LNCaP clone FGC (cell line): ENCODE results near the gene EXOC1.

- RRBS, 2 experiments = no CpG with 5 or more reads among the region's 15 CpGs
Measured at GRCh38 chr4:54659471-54660218, 1.9 kb downstream of the KIT start.

GRCh38 chr4:55069065-55069669 lies 56.2 kb downstream of the KDR start:
- RRBS, 2 experiments = no CpG with 5 or more reads among the region's 6 CpGs

DNA sequence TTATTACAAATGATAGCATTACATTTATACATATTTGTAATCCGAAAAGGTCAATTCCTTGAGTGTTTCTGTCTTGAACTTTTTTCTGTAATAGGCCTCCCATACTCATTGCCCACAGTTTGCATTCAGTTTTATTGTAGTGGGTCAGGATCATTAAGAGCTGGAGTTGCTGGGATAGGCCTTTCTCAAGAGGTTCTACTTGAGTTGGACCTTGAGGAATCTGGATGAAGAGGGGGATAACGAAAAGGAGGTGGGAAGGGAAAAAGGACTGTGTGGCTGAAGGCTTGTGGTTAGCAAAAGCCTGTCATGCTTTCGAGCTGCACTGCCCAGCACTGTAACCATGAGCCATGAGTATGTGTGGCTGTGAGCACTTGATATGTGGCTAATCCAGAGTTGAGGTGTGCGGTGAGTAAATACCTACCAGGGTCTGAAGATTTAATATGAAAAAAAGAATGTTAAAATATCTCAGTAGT lies 11.3 kb downstream of the TMEM165 start:
- RRBS, 2 experiments = no CpG with 5 or more reads among the region's 4 CpGs

DNA sequence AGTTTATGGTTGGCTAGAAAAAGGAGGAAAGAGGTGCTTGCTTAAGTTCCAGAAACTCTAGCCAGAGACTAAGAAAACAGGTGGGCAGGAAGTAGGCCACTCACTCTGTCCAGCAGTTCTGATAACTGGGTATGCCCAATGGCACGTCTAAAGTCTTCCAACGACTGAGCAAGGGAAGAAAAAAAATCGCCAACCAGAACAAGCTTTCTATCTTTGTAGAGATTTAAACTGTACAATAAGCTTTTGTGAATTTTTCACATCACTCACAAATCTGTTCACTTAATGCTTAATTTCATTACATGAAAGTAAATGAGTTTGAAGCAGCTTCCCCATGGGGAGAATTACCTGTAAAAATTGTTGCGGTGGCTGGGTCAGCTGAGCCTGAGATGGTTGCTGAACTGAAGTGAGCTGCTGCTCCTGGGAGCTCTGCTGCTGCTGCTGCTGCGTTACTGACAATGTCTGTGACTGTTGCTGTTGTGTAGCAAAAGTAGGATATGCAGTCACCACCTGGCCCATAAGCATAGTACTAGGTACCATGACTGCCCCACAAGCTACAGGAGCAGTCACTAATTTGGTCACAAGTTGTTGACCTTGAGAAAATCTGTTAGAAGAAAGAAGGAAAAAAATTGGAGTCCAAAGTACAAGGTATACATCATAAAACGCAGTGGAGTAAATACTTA lies 42.3 kb downstream of the TMEM165 start:
- RRBS, 2 experiments = no CpG with 5 or more reads among the region's 6 CpGs

DNA sequence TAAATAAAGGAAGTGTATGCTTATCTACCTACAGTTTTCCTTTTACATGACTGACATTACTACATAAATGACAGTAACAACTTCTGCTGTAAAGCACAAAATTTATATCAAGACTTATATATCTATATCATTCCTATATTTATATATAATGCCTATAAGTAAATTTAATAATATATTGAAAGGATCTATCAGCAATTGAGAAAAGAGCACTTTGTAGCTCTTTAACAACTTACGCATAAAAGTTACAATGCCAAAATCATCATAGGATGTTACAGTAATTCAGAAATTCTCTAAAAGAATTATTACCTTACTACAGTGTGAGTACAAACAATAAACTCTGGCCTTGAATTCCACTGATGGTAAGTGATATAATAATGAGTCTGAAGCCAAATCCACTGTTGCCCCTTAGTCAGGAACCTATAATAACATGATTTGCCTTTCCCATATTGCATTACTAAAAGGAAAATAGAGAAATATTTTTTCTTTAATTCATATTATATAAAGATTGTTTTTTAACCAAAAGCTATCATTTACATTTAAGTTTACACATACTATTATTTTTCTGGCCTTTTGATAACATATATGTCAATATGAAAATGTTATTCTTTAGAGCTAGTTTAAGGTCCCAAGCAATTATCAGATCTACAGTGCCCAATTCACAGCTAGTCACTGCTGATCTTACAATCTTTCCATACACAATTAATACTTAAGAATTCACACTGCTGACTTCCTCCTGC lies 57.8 kb downstream of the TMEM165 start:
- RRBS, 2 experiments = no CpG with 5 or more reads among the region's 1 CpG

DNA sequence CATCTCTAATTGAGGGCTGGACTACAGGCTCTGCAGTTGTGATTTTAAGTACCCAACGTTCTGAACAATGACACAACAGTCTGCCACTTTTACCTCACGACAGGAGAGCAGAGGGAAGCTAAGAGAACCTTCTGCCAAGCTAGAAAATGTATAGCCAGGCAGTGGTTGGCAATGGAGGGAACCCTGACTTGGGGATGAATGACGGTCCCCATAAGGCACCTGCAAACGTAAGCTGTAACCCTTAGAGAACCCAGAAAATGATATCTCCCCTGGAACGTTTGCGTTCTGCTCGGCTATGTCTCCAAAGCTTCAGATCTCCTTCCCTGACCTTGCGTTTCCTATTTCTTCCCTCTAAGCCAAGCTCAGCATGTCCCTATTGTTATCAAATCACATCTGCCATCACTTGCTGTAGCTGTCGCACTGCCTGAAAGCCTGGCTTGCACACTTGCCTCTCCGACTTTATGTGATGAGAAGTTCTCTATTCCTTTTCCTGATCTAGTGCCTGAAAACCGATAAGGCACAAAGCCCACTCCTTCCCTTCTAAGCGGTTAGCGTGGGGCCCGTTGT lies 1.0 kb downstream of the NMU start:
- RRBS, 2 experiments = no CpG with 5 or more reads among the region's 14 CpGs

DNA sequence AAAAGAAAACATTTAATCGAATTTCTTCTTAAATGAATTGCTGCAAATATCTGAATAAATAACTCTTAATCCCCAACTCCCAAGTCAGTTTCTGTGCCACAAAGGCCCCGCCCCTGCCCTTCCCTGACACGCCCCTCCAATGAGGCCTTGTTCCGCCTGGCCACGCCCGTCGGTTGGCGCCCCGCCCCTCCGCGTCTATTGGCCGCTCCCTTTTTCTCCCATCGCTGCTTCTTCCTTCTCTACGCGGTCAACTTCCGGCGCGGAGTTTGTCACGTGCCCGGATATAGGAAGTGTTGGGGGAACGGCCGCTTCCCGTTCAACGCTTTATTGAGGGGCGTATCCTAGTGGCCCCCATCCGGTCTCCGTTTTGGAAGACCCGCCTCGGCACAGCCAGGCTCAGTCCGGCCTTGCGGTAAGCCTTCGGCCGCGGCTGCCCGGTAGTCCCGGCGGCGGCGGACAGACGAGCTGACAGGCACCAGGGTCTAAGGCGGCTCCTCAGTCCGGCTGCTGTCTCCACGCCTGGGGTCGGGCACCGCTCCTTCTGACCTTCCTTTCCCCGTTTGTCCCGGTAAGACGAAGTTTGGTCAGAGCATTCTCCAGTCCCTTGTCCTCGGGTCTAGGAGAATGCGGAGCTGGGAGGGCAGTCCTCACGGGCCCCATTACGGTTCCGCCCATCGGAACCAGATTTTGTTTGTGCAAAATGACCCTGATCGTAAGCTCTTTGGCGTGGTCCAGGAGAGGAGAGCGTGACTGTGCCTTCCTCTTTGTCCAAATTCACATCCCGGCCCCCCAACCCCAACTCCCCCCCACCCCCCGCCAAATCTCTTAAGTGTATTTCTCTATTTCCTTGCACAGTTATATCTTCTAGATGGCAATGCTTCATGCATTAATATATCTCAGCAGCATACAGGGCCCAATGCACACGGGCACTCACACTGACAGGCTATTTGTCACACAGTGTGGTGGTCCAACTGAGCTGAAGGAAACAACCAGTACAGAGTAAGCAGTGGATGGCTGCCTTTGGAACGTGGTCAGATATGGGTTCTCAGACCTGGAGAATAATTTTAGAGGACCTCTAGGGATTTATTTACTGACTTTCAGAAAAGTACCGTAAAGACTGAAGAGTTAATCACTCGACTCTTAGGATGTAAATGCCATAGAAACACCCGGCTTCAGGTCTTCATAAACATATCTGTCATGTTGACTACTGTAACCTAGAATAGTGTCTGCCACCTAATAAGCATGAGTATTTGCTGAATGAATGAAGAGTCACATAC lies at the start of gene EXOC1:
Gene EXOC1, plus strand, starts transcription at position 263 of the 1,277 bp plus-strand sequence.
- RRBS, 2 experiments = under 1 to 2% methylated on average over 21 of the region's 64 CpGs

- RRBS, 2 experiments = no CpG with 5 or more reads among the region's 10 CpGs
Measured at GRCh38 chr4:55947272-55948361, 1.1 kb upstream of the CEP135 start.

- RRBS, 2 experiments = no CpG with 5 or more reads among the region's 1 CpG
Measured at GRCh38 chr4:56218273-56218591, 169.1 kb downstream of the AASDH start.

- RRBS, 2 experiments = no CpG with 5 or more reads among the region's 4 CpGs
Measured at GRCh38 chr4:56253651-56254301, 133.5 kb downstream of the AASDH start.

GRCh38 chr4:56313978-56314562 lies 73.2 kb downstream of the AASDH start:
- RRBS, 2 experiments = no CpG with 5 or more reads among the region's 40 CpGs

DNA sequence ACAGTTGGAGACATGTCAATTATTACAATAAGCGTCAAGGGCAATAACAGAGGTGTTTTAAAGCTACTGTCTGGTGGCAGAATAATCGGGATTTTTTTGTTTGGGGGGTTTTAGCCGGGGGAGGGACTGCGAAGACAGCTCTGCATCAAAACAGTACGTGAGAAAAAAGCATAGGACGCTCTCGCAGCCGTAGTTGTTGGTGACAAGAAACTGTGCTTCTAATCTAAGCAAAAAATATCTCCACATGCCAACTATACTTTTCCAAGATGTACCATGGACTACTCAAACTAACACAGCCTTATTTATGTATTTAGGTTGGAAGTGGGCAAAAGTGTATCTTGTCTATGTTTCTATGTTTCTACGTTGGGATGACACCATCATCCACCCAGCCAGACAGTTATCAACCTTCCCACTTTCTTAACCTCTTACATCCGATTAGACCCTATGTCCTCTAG lies 824 bp upstream of the AASDH start:
- RRBS, 2 experiments = no CpG with 5 or more reads among the region's 10 CpGs

DNA sequence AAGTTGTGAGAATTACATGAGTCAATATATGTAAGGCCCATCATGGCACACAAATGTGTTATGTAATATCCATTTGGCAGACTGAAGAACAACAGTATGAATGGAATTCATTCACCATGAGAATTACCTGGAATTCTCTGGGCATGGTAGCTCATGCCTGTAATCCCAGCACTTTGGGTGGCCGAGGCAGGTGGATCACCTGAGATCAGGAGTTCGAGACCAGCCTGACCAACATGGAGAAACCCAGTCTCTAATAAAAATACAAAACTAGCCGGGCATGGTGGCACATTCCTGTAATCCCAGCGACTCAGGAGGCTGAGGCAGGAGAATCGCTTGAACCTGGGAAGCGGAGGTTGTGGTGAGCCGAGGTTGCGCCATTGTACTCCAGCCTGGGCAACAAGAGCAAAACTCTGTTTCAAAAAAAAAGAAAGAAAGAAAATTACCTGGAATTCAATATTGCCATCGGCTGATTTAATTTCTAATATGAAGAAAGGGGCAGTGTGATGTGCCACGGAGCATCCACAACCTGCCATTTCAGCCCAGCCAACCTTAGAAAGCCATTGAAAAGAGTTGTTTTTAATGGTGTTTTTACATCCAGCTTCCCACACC lies 4.7 kb upstream of the SRP72 start:
- RRBS, 2 experiments = no CpG with 5 or more reads among the region's 10 CpGs

DNA sequence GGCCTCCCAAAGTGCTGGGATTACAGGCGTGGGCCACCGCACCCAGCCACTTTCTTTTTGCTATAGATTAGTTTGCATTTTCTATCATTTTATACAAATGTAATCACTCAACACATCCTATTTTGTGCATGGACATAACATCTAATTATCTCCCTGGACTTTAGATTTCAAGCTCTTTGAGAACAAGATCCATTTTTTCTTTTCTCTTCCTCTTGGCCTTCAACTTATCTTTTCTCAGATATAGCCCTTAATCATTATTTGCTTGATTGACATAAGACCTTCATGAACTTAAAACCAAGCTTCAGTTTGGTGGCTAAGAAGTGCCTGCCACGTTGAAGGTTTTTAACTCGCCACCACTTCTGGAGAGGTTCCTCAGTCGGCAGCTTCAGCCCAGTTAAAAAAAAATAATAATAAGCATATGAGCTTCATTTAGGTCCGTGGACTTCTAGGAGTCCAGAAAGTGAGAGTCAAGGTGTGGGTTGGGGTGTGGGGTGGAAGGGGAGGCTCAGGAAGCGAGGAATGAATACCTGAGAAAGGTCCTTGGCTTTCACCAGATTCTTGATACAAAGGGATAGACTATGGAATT lies 1.3 kb downstream of the HOPX start:
- RRBS, 2 experiments = no CpG with 5 or more reads among the region's 7 CpGs

DNA sequence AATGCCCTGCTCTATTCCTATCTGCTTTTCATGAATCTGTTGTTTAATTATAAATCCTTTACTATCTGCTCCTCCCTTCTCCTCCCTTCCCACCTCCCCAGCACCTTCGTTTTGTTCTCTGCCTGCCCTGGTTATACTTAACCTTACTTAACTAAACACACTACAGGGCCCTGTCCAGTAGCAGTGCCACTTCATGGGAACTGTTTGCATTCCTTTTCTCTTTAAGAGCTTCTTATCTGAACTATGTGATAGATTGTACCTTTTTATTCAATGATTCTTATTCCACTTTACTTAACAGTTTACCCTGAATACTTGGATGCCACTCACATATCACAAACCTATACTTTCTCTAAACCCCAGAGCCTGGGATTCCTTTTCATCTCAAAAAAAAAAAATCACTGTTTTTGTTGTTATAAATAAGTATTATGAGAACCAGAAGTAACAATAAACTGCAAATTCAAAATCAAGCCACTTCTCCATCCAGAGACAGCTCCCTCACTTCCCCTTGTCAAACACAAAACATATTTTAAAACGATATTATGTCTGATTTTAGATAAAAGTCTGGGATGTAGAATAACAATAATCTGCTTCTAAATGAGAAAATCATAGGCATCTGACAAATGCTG lies 667 bp downstream of the HOPX start:
- RRBS, 2 experiments = no CpG with 5 or more reads among the region's 2 CpGs

- RRBS, 2 experiments = no CpG with 5 or more reads among the region's 13 CpGs
Measured at GRCh38 chr4:56843329-56843798, 21.9 kb upstream of the SPINK2 start.

- RRBS, 2 experiments = 1 to 2% methylated on average over 56 of the region's 115 CpGs
Measured at GRCh38 chr4:56908397-56909478, 1.0 kb downstream of the REST start.

- RRBS, 2 experiments = no CpG with 5 or more reads among the region's 7 CpGs
Measured at GRCh38 chr4:56909681-56910046, 2.0 kb downstream of the REST start.

DNA sequence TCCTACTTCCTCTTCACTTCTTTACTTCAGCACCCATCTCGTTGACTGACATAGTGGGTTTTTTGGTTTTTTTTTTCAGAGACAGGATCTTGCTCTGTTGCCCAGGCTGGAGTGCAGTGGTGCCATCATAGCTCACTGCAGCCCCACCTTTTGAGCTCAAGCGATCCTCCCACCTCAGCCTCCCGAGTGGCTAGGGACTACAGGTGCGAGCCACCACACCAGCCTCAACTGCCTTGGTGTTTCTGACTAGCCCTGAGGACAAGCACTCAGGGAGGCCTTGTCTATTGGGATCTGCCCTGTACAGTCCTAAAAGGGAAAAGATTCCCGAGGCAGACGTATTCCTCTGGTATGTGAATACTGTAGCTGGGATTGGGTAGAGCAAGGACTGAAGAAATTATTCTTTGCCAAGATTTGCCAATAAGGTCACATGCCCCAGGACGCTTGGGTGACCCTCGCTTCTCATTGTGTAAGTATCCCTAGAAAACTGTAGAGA lies 58.7 kb downstream of the POLR2B start:
- RRBS, 2 experiments = no CpG with 5 or more reads among the region's 8 CpGs